Choroid plexus epithelial cell (primary cell): ENCODE results near the gene PERP.

GRCh38 chr6:137490044-137490603 lies 4.1 kb downstream of the OLIG3 start:
- RRBS, result no CpG with 5 or more reads among the region's 14 CpGs

GRCh38 chr6:137648098-137648404 lies 153.9 kb upstream of the OLIG3 start:
- RRBS, result no CpG with 5 or more reads among the region's 3 CpGs

DNA sequence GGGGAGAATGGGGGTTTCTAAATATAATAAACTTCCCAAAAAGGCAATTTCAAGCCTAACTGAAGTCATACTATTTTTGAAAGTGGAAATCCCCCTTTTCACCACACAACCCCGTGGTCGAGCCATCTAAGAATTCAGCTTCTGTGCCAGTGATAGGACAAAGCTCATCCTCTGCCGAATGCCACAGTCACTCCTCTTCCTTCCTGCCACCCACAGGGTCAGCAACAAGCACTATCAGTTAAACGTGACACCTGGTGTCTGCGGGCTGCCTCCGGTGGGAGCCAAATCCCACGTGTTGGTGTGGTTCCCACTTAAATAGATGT lies 60.7 kb downstream of the TNFAIP3 start:
- RRBS, result no CpG with 5 or more reads among the region's 7 CpGs

DNA sequence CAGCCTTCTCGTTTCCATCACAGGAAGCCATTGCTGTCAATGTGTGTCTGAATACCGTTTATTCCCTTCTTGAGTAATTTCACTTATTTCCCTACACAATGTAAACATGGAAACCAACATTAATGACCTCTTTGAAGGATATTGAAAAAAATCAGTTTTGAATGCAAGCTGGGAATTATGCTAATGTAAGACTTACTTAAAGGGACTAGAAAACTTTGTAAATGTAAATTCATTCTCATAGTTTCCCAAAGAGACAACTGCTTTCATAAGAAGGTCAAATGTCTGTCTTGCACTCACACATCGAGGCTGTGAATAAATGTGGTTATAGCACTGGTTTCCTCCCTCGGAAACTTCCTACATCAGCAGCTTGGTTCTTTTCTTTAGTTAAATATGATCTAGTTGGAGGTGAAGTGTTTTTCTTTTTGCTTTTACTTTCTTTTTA lies 108.2 kb downstream of the TNFAIP3 start:
- RRBS, result no CpG with 5 or more reads among the region's 4 CpGs

DNA sequence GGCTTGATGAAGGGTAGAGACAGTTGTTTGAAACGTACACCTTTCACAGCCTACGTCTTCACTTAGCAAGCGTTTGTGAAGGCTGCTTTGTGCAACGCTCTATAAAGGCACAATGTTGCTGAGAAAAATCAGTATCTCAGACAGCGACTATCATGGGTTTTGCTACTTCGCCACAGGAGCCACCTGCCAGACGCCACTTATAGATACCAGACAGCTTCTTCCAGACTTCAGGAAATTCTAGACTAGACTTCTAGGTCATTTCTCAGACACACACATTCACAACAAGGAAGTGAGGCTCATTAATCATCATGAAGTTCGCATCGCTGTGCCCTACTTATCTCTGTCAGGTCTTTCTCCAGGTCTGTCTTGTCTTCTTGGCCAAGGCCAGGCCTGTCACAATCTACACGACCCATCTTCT lies 115.3 kb downstream of the TNFAIP3 start:
- RRBS, result no CpG with 5 or more reads among the region's 10 CpGs

DNA sequence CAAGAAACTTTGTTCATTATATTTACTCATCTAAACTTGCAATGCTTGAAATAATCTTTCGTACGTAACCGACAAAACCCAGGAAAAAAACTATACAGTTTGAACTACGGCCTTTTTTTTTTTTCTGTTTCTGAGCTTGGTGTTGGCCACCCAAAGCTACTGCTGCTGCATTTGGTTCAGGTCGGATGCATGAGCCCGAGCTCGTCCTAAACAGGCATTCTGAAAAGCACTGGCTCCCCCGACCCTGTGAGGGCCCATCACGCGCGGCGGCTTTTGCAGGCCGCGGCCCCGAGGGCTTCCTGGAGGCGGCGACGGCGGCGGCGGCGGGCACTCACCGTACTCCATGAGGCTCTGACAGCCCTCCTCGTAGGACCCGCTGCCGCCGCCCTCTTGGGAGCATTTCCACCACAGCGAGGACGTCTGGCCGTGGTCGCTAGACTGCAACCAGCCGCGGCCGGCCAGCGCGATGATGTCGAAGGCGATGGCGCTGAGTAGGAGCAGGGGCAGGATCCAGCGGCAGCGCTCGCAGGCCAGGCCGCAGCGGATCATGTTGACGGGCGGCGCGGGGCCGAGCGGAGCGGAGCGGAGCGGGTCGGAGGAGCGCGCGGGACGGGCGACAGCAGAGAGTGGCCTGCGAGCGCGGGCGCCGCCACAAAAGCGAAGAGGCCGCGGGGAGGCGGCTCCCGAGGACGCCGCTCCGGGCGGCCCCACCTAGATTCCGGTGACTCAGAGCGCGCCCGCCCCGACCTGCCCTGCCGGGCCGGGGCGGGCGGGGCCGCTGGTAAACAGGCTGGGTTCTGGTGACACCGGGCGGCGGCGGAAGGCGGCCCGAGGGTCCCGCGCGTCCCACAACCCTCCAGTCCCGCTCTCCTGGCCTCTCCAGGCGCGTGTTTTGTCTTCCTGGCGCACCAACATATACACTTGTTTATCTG lies at the start of gene PERP:
TSS of gene PERP (minus strand) at position 628 of the 932 bp plus-strand sequence.
- RRBS, result 3% methylated on average over 11 of the region's 96 CpGs

DNA sequence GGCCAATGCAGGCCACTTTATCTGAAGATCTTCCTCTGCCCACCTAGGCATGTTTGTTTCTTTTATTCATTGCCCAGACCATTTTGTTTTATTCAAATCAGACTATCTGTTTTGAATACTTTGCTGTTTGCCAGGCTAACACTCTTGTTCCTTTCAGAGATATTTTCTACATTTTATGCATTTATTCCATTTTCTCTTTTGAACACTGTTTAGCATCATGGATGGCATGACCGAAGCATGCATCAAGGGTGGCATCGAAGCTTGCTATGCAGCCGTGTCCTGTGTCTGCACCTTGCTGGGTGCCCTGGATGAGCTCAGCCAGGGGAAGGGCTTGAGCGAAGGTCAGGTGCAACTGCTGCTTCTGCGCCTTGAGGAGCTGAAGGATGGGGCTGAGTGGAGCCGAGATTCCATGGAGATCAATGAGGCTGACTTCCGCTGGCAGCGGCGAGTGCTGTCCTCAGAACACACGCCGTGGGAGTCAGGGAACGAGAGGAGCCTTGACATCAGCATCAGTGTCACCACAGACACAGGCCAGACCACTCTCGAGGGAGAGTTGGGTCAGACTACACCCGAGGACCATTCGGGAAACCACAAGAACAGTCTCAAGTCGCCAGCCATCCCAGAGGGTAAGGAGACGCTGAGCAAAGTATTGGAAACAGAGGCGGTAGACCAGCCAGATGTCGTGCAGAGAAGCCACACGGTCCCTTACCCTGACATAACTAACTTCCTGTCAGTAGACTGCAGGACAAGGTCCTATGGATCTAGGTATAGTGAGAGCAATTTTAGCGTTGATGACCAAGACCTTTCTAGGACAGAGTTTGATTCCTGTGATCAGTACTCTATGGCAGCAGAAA lies 44.4 kb upstream of the PBOV1 start:
- RRBS, result no CpG with 5 or more reads among the region's 21 CpGs

DNA sequence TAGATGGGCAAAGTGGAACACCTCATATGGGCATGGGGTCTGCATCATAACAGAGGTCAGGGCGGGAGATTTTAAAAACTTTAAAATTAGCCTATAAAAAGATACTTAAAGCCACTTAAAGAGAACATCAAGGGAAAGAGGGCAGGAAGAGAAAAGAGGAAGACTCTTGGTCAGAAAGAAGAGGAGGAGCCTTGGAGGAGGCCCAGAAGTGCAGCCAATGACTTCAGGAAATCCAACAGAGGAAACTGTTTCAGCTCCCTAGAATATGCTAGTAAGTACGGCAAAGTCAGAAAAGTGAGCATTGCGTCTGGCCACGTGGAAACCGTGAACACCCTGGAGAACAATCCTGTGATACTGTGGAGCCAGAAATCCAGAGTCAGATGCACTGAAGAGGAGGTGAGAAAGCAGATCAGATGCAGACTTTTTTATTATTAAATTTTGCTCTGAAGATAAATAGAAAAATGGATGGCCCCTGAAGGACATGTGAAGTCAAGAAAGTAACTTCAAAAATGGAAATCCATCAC lies 22.5 kb upstream of the NHSL1 start:
- RRBS, result no CpG with 5 or more reads among the region's 5 CpGs

GRCh38 chr6:138570537-138570976 lies 71.3 kb upstream of the NHSL1 start:
- RRBS, result no CpG with 5 or more reads among the region's 5 CpGs

DNA sequence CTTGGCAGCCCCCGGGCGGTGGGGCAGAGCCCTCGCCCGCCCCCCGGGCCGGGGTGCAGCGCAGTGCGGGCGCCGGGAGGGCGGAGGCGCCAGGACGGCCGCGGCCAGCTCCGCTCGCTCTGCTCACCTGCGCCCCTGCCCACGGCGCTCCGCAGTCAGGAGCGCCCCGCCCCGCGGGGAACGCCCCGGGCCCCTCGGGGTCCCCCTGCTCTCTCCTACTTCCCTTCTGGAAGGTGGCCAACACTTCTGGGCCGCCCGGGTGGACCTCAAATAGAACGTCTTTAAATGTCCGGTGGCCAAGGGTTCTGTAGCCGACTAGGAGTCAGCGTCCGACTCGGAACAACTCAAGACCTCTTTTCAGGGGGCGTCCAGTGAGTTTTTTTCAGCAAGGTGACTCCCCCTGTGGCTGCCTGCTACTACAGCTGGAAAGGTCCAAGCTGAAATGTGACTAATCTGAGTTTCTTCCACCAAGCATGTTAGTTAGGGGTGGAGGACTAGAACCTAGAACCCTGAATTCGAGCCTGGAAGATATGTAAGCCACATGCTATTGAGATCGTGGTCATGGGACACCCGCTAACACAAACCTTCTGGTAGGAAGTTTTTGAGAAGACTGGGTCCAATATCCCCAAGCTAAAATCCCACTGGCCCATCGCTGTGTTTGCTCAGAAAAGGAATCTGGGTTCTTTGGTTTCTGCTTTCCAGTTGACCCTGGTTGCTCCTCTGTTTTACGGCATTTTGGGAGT lies 80.0 kb upstream of the CCDC28A start:
- RRBS, result 4% methylated on average over 3 of the region's 42 CpGs

- RRBS, result no CpG with 5 or more reads among the region's 4 CpGs
Observed at GRCh38 chr6:138963145-138963729, 24.8 kb downstream of the REPS1 start.

DNA sequence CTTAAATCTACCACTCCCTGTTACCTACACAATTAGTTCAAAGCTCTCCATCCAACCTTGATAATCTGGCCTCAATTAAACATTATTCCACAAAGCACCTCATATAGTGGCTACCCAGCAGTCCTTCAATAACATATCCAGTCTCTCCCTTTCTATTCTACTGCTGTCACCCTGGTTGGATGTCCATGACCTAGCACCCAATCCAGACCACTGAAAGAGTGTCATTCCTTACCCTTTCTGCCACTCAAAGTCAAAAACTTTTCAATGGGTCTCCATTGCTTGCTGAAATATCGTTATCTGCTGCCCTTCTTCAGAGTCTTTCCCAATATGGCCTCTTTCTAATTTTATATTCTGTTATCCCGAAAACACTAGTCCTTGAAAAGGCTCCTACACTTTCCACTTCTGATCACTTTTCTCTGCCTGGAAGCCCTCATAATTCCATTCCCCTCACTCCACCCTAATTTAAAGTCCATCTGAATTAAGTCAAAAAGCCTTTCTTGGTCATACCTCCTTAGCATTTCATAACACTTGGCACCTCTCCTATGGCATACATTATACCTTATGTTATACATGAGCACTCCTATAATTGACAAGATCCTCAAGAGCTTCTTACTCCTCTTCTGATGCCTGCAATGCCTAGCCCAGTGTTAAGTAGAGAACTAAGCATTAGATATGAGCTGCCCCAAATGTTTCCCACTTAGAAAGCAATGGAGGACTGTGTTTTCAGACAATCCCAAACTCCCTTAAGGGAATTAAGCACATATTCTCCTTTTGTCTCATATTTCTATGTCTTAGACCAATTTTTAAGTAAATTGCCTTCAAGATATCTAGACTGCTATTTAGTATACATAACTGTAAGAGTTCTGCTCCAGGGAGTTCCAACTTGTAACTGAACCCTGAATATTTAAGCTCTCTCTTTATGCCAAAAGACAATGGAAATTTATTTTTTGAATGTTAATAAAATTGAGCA lies 3.0 kb downstream of the REPS1 start:
- RRBS, result no CpG with 5 or more reads among the region's 2 CpGs

- RRBS, result no CpG with 5 or more reads among the region's 5 CpGs
Observed at GRCh38 chr6:139153894-139154856, 19.3 kb downstream of the HECA start.

DNA sequence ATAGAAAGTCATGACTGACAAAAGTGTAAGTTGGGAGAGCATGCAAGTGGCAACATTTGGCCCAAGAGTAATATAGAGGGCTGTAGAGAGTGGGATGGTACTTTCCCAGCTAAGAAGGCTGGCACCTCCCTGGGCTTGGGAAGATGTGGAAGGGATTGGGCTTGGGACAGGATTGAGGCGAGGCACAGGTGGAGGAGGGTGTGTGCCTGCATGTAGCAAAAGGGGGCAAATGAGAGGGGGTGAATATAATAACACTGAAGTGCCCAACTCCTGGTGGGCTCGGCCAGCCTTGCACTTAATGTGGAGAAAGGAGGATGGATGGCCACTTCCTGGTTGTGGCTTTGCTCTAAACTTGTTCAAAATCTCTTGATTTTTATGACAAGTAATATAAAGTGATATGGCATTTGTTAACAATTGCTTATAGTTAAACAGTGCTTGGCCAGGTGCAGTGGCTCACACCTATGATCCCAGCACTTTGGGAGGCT lies 22.8 kb downstream of the HECA start:
- RRBS, result no CpG with 5 or more reads among the region's 2 CpGs

DNA sequence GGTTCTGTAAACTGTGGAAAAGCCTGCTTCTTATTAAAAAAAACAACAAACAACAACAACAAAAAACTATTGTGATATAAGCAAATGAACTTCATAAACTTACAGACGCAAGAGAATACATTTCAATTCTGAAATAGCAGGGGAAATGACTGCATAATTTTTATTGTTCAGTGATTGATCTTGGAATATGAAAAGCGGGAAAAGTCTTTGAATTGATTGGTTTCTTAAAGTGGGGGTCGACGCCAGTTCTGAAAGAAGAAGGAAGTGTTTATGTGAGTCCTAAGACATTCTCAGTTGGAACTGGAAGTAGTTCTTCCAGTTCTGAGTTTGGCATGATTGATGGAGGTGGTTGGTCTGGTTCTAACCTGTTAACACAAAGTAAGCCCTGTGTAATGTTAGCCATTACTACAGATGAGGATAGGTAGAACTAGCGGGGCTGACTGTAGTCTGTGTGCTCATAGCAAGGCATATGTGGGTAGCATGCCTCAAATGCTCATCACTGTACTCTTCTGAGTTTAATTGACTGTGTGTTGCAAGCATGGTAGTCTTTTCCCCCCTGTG lies 25.1 kb downstream of the CITED2 start:
- RRBS, result no CpG with 5 or more reads among the region's 5 CpGs

DNA sequence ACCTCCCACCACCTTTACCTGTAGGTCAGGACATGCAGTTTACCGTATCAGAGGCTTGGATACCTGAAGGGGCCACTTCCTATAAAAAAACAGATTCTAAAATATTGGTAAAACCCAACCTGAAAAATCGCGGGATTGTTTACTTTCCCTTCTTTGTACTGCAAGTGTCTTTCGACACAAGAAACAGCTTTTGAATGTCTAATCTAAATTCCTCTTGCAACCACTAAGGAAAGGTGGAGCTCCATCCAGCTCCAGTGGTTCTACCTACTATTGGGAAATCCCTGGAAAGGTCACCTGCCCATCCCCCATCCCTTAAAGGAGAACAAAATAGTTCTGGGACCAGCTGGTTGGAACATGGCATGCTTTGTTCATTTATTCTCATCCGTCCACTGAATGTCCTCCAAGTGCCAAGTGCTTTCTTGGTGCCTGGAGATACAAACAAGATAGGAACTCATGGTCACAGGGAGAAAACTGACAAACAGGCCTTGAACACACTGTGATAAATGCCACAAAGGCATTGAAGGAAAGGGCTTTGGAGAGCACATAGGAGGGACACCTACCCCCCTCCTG lies 2.1 kb upstream of the CITED2 start:
- RRBS, result no CpG with 5 or more reads among the region's 5 CpGs

- RRBS, result no CpG with 5 or more reads among the region's 5 CpGs
Observed at GRCh38 chr6:139490267-139490926, 115.9 kb upstream of the CITED2 start.

GRCh38 chr6:139888795-139889189 lies 514.3 kb upstream of the CITED2 start:
- RRBS, result no CpG with 5 or more reads among the region's 3 CpGs

- RRBS, result no CpG with 5 or more reads among the region's 4 CpGs
Observed at GRCh38 chr6:140073371-140073925, 699.0 kb upstream of the CITED2 start.

- RRBS, result no CpG with 5 or more reads among the region's 2 CpGs
Observed at GRCh38 chr6:140319202-140319484, 944.7 kb upstream of the CITED2 start.